Bile duct (tissue), 1 donor: ENCODE data around the gene CASZ1.

DNA sequence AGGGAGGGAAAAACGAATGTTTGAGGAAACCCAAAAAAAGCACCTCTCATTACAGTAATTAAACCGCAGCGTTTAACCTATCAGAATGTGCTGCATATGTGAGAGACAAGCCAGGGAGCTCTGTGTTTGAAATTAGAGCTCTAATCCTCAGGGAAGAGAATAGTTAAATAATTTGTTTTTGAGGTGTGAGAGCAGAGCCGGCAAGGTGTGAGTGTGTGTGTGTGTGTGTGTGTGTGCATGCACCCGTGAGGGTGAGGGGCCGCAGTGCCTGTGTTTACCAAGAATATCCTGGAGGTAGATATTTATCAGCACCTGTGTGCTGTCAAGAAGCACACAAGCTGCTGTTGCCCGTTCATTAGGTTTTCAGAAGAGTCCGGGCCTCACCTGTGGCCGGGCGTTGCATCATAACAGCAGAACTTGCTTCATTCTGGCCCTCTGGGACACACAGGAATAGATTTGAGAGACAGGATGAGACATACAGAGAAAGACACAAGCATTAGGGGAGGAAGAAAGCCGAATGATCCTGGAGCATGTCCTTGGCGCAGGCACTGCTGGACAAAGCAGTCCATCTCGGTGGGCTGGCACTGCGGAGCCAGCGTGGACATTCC lies 80.8 kb downstream of the PEX14 start:
- PRO-cap = no peak

DNA sequence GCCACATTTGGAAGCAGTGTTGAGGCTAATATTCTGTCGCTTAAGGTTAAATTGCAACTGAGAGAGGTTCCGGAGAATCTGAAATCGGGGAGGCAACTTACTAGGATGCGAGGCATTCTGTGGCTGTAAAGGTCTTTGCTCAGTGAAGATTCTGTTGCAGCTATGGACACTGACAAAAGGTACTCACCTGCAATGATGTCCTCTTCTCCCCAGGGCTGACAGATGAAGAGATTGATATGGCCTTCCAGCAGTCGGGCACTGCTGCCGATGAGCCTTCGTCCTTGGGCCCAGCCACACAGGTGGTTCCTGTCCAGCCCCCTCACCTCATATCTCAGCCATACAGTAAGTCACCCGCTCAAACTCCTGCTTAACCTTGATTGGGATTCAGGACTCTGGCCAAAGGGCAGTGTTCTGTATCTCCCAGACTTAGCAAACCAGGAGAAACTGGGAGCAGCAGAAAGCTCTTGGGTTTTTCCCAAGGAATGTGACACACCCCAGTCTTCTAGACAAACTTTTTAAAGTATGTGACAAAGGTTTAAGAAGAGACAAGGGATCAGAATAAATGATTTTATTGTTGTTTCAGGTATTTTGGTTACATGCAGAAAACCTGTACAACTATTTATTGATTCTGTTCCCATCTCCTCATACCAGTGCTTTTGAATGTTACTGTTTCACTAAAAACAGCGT lies 124.4 kb downstream of the PEX14 start:
- PRO-cap = no peak

GRCh38 chr1:10614849-10615810 lies 140.4 kb downstream of the PEX14 start:
- PRO-cap = no peak

GRCh38 chr1:10637887-10638659 lies 158.4 kb downstream of the CASZ1 start:
- PRO-cap = no peak

DNA sequence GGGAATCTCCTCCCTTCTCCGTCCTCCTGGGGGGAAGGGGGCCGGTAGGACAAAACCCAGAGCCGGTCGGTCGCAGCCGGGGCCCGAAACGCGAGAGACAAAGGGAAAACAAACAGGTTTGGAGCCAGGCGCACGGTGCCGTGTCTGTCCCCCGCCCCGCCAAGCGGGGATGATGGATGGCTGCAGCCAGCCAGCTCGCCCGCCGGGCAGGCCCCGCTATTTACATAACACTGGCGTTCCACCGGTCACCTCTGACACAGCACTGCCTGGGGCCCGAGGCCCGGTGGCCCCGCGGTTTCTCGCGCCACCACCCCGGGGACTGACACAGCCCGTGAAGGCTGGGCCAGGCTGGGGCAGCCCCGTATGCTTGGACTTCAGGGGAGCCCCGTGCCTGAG lies 91.9 kb downstream of the CASZ1 start:
- PRO-cap = no peak

DNA sequence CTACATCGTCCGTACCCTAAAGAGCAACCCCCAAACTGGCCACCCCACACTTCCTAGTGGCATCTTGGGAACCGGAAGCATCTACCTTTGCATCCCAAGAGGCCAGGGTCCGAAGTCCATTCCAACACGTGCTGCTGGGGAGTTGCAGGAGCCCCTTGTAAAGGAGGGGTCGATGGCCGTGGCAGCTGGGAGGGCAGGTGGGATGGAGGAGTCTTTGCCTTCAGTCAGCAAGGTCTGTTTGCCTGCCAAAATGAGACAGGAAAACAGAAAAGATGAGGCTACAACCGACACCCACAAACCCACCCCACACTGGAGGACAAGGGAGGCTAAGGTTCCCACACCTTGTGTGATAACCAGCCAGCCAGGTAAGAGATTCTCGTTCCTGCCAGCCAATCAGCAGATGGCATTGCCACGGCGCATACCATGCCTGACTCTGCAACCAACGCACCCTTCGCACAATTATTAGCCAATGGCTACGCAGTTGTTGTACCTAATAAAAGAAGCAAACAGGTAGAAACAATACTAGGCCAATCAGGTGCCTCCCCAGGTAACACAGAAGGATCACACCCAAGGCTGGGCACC lies 35.7 kb downstream of the CASZ1 start:
- PRO-cap = no peak

- PRO-cap = no peak
Measured at GRCh38 chr1:10777934-10778479, 18.4 kb downstream of the CASZ1 start.

DNA sequence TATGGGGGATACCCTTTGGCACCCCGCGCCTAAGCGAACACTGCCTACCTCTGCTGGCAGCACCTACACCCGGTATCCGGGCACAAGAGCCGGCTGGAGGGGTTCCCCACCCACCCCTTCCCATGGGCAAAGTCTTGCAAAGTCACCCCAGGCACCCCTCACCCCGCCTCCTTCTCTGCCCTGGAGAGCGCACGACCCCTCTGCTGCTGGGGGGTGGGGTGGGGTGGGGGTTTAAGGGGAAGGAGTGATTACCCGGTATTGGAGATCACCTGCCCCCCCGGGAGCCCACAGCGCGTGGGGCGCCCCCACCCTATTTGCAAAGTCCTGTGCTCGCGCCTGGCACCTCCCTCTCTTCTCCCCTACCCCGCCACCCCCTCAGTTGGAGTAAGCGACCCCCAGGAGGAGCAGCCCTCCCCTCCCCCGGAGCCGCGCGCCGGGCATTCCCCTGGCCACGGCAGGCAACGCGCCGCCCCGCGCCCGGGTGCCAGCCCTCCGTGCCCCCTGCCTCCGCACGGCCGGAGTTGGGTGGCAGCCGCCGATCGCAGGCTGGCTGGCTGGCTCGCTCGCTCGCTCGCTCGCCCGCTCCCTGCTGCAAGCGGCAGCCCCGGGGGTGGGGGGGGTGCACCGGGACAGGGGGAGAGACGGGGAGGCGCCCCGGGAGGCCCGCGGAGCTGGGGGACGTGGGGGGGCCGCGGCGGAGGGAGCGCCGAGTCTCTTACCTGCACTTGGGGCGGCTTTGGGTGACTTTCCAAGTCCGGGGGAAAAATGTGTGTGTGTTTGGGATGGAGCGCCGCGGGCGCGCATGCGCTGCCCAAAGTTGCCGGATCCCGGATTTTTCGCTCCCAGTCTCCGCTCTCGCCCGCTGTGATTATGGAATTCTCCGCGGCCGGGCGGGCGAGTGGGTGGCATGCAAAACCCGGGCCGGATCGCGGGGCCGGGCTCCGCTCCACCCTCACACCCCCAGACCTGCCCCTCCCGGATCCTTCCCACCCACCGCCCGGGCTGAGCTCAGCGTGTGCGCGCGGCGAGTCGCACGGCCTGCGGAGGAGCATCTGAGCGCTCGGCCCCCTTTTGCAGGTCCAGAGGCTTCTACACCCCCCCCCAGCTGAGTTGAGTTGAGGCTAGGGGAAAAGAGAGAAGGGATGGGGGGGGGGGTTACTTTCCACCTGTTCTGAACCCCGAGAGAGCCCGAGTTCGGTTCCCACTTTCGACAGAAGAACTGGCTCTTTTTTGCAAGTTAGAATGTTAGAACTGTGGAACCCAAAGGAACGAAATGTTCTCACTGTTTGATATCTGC lies at the start of gene CASZ1:
Gene CASZ1, minus strand, starts transcription at position 802 of the 1,297 bp plus-strand sequence.
- PRO-cap = unidirectional peak, minus-strand start at position 738 of the sequence; unidirectional peak, minus-strand start at position 790 of the sequence

DNA sequence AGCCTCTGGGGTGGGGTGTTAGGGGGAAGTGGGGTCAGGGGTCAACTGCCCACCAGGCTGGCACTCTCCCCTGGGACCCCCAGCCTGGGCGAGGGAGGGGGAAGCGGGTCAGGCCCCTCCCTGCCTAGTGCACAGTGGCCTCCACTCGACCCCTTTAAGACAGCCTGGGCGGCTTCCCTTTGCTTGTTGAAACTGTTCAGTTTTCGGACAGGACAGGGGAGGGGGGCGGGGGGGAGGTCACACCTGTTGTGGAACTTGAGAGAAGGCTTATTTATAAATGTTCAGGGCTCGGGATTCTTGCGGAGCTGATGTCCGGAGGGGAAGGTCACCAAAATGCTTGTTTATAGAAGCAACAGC lies 59.6 kb upstream of the CASZ1 start:
- PRO-cap = no peak

DNA sequence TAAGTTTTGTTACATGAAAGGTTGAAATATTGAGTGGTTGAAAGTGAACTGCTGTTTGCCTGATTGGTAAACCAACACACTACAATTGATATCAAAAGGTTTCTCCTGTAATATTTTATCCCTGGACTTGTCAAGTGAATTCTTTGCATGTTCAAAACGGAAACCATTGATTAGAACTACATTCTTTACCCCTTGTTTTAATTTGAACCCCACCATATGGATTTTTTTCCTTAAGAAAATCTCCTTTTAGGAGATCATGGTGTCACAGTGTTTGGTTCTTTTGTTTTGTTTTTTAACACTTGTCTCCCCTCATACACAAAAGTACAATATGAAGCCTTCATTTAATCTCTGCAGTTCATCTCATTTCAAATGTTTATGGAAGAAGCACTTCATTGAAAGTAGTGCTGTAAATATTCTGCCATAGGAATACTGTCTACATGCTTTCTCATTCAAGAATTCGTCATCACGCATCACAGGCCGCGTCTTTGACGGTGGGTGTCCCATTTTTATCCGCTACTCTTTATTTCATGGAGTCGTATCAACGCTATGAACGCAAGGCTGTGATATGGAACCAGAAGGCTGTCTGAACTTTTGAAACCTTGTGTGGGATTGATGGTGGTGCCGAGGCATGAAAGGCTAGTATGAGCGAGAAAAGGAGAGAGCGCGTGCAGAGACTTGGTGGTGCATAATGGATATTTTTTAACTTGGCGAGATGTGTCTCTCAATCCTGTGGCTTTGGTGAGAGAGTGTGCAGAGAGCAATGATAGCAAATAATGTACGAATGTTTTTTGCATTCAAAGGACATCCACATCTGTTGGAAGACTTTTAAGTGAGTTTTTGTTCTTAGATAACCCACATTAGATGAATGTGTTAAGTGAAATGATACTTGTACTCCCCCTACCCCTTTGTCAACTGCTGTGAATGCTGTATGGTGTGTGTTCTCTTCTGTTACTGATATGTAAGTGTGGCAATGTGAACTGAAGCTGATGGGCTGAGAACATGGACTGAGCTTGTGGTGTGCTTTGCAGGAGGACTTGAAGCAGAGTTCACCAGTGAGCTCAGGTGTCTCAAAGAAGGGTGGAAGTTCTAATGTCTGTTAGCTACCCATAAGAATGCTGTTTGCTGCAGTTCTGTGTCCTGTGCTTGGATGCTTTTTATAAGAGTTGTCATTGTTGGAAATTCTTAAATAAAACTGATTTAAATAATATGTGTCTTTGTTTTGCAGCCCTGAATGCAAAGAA lies 10.8 kb downstream of the TARDBP start:
- PRO-cap = no peak

- PRO-cap = no peak
Measured at GRCh38 chr1:11071544-11071915, 11.7 kb upstream of the SRM start.

DNA sequence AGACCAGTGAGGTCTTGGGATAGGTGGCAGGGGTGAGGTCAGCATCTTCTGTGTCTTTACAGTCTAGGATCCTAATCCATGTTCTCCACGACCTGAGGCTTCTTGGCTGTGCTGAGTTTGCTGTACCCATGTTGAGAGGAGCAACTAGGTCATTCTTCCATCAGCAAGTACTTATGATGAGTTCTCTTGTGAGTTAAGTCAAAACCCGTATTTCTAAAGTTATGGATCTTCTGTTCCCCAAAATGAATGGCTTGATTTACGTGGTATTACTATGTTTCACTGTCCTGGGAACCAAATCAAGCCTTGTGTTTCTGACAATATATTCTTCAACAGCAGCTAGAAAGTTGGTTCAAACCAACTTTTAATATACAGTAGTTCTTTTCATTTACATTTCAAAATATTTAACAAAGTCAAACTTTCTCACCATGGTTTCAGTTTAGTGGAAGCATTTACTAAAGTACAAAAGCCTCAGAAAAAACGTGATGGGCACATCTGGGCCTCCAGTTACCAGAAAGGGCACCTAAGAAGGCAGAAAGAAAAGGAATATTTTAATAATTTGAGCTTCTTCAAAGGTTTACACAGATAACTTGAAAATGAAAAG lies 7.4 kb upstream of the EXOSC10 start:
- PRO-cap = no peak

DNA sequence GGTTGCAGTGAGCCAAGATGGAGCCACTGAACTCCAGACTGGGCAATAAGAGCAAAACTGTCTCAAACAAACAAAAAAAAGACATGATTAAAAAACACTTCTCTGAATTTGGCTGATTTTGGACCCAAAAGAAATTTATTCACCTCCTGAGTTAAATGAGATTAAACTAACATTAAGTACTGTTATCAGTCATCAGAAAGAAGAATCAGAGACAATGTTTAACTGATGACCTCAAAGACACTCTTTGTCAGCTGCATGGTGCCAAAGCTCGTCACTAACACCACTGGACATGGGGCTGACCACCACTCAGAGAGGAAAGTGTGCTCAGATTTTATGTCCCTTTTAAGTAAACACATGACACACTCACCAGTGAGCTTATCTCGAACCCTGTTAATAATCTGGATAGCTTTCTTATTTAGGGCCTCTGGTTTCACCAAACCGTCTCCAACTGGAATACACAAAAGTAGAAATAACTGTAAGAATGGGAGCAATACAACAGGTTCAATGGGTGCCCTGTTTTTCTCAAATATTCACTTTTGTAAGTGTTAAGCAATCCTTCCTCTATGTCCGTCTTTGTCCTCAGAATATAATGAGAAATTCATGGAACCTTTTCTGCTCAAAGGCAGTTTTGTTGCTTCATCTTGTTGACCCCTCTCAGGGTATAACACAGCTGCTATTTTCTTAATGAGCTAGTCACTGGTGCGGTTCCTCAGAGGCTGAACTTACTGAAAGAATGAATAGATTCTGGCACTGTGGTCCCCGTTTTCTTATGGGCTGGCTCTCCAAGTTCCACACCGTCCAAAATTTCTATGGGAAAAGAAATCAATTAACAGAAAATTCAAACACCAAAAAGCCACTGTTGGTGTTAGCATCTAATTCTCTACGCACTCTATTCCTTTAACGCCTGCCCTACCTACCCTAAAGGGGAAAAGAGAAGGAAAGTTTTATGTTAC lies 9.5 kb upstream of the EXOSC10 start:
- PRO-cap = no peak

DNA sequence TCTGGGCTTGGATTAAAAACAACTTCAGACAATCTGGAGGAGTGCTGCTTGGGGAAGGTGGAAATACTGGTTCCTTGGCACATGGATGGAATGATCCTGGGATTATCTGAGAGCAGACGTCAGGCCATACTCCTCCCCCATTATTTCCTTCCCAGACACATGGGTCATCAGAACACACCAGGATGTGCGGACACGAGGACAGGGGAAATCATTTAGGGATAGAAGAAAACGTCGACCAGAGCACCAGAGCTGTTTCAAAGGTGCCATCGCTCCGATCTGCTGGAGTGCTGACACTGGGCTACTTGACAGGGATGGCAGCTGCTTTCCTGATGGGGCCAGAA lies 31.8 kb upstream of the ANGPTL7 start:
- PRO-cap = no peak

GRCh38 chr1:11230955-11231268 lies 31.4 kb downstream of the MTOR start:
- PRO-cap = unidirectional peak, plus-strand start at chr1:11231179

DNA sequence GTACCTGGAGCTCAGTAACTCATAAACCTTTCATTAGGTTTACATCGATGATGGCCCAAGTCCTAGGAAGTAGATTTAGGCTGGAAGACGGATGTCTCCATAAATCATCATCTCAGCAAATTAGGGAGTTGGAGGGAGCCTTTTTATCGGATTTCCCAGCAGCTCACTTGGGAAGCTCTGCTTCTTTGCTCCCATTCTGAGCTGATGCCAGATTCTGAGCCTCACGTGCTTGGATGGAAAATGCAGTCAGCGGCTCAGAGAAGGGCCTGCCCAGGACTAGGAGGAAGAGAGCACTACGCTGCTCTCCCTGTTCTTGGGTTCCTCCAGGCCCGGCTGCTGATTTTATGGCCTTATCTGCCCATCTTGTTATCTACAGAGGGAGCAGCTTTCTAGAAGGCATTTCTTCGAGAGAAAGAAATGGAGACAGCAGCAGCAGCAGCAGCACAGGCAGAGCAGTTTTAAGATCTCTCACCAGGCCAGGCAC lies 42.0 kb downstream of the UBIAD1 start:
- PRO-cap = no peak

DNA sequence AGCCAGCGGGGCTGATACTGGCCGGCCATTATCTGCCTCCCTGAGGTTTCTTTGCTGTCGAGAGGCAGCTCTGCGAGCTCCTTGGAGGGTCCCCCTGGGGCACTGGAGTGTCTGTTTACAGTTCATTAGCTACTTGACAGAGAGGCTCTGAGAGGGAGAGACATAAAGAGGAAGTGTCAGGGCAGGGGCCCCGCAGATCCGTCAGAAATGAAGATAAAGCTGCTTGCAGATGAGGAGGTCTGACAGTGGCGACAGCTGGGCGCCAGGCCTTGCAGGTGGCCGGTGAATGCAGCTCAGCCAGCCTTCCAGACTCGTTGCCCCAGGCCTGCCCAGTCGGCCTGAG lies 84.6 kb downstream of the DISP3 start:
- PRO-cap = no peak

- PRO-cap = bidirectional peak, plus-strand start at chr1:11803797, minus-strand start at chr1:11803576
Measured at GRCh38 chr1:11803385-11804161, 2.2 kb downstream of the MTHFR start.

DNA sequence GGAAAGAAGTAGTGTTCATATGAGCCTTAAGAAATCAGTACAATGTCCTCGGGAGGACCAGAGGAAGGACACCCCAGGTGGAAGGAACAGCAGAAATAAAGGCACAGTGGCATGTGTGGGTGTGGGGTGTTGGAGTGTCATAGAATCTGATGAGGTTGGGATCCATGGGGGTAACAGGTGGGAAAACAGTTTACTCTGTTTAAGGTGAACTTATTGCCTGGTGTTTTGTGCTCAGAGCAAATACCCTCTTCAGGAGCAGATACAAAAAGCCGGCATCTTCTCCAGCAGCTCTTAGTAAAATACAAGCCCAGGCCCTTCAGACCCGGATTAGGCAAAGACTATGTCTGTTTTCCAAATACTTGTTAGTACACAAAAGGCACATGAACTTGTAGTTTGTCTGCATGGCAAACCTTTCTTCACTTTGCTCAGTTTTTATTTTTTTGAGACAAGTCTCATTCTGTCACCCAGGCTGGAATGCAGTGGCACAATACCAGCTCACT lies 2.9 kb downstream of the NPPA start:
- PRO-cap = no peak

- PRO-cap = no peak
Measured at GRCh38 chr1:11845265-11845700, 2.3 kb downstream of the NPPA start.